ENCODE data around the genes FYTTD1 and RPL35A.

- PRO-cap: unidirectional peak, plus-strand start at chr3:196123310
- RAMPAGE, long total RNA: no peak
Observed at GRCh38 chr3:196122958-196123373, 41.1 kb upstream of the TFRC start.

DNA sequence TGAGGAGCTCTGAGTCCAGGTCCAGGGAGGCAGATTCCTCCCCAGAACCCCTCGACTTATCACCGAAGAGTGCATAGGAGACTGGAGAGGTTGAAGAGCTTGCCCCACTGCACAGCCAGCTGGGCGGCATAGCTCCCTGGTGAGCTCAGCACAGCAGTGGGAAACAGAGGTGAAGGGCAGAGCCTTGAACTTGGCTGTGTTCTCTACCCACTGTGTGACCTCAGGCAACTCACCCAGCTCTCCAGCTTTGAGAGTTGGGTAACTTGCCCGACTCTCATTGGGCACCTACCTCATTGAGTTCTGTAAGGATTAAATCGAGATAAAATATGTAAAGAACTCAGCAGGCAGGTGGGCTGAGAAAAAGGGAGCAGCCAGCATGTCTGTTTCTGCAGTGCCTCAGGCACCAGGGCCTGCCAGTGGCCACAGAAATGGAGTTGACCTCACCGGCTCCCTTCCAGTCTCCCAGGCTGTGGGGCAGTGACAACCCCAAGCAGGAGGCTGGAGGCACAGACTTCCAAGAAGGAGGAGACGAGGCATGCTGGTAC lies 54.1 kb upstream of the TFRC start:
- PRO-cap: no peak
- RAMPAGE, long total RNA: no peak

- PRO-cap: no peak
- RAMPAGE, long total RNA: no peak
Observed at GRCh38 chr3:196227234-196228374, 11.3 kb downstream of the SLC51A start.

DNA sequence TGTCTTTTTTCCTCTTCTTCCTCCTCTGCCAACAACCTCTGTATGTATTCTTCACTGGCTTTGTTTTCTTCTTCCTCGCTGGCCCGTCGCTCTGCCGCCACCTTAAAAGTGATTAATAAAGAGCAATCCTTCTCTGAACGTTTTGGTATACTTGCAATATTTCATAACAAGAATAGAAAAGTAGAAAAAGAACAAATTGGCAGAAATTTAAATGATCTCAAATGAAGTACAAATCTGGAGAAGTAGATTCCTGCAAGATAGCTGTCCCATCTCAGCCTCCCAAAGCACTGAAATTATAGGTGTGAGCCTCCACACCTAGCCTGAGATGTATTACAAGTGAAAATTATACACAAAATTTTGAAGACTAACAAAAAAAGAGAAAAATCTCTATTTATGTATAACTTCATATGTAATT lies 16.1 kb downstream of the RNF168 start:
- PRO-cap: no peak
- RAMPAGE, long total RNA: no peak

- PRO-cap: no peak
- RAMPAGE, long total RNA: no peak
Observed at GRCh38 chr3:196502822-196503371, 671 bp downstream of the RNF168 start.

GRCh38 chr3:196623747-196624093 lies 15.8 kb upstream of the NRROS start:
- PRO-cap: no peak
- RAMPAGE, long total RNA: no peak

DNA sequence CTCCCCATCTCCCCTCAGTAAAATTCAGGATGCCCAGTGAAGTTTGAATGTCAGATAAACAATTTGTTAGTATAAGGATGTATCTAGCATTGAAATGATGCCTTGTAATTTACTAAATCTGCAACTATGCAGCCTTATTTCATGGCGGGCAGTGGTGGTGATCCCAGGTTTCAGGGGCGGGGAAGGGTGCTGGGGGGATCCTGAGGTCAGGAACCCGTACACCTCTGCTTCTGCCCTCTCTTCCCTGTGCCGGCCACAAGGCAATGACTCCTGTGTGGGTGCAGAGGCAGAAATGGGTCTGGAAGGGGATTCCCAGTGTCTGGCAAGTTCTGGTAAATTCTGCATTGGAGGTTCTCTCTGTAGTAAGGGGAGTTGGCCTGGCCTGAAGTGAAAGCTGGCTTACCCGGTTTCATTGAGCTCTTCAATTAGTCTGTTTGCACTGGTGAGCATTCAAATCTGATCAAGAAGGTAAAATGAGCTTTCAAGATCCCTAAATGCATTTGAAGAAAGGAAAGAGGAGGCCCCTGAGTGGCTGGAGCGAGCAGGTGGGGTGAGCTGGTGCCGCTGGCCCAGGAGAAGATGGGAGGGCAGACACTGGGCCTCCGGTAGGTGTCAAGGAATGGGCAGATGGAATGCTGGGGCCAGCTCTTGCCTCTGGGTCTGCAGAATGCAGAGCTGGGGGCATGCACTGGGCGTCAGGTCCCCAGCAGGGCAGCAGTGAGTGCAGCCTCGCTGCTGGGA lies 13.6 kb downstream of the NRROS start:
- PRO-cap: no peak
- RAMPAGE, long total RNA: no peak

- PRO-cap: no peak
- RAMPAGE, long total RNA: no peak
Observed at GRCh38 chr3:196661235-196662002, 21.9 kb downstream of the NRROS start.

- PRO-cap: bidirectional peak, plus-strand start at chr3:196740419, minus-strand start at chr3:196740394; bidirectional peak, plus-strand start at chr3:196740671, minus-strand start at chr3:196740606; unidirectional peak, minus-strand start at chr3:196740731
- RAMPAGE, long total RNA: no peak
Observed at GRCh38 chr3:196740129-196740827, 621 bp downstream of the PAK2 start.

DNA sequence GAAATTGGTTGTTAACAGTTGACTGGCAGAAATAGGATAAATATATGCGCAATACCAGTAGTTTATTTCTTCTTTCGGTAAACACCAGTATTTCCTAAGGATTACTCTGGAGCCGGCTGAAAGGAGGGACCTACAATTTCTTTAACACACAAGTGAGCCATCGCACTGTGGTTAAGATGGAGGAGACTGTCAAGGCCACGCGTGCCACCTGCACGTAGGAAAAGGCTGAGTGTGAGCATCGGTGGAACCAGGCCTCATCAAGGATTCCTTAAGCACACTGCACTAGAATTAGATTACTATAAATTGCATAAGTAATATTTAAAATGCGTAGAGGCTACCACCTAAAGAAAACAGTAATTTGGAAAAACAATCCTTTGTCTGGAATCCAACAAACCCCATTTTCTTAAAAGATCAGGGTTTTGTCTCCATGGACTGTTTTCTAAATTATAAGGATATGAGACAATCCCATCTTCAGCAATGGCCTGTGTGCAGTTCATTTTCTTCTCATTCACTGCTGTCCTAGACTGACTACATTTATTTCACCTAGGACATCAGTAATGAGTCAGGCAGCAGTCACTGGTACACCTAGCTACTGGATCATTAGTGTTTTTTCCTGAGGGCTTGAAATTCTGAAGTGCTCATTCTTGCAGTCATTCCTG lies 8.7 kb upstream of the MELTF start:
- PRO-cap: no peak
- RAMPAGE, long total RNA: no peak

GRCh38 chr3:197085355-197086017 lies 55.9 kb upstream of the MELTF start:
- PRO-cap: no peak
- RAMPAGE, long total RNA: no peak

GRCh38 chr3:197183395-197184295 lies 114.8 kb downstream of the DLG1 start:
- PRO-cap: no peak
- RAMPAGE, long total RNA: no peak

GRCh38 chr3:197297033-197297397 lies 1.4 kb downstream of the DLG1 start:
- PRO-cap: unidirectional peak, plus-strand start at chr3:197297204
- RAMPAGE, long total RNA: no peak

- PRO-cap: no peak
- RAMPAGE, long total RNA: no peak
Observed at GRCh38 chr3:197487670-197488355, 68.0 kb downstream of the BDH1 start.

GRCh38 chr3:197498989-197500033 lies 56.5 kb downstream of the BDH1 start:
- PRO-cap: no peak
- RAMPAGE, long total RNA: no peak

- PRO-cap: no peak
- RAMPAGE, long total RNA: no peak
Observed at GRCh38 chr3:197546603-197546995, 9.2 kb downstream of the BDH1 start.

- PRO-cap: unidirectional peak, plus-strand start at chr3:197749674; bidirectional peak, plus-strand start at chr3:197749835, minus-strand start at chr3:197749695; bidirectional peak, plus-strand start at chr3:197750247, minus-strand start at chr3:197750250
- RAMPAGE, long total RNA: start-site peak on the plus strand at chr3:197749845-197749964, 432 and 74 reads in 2 replicates
Observed at GRCh38 chr3:197749598-197750549, at the start of gene FYTTD1. TSS of gene FYTTD1 (plus strand) at chr3:197749883.

- PRO-cap: unidirectional peak, minus-strand start at chr3:197856037
- RAMPAGE, long total RNA: no peak
Observed at GRCh38 chr3:197855509-197856243, 64.6 kb downstream of the LRCH3 start.

- PRO-cap: bidirectional peak, plus-strand start at chr3:197950193, minus-strand start at chr3:197949925; bidirectional peak, plus-strand start at chr3:197950594, minus-strand start at chr3:197950547; bidirectional peak, plus-strand start at chr3:197950718, minus-strand start at chr3:197950802
- RAMPAGE, long total RNA: start-site peak on the plus strand at chr3:197950173-197950260, 42,057 and 6,591 reads in 2 replicates
Observed at GRCh38 chr3:197949989-197950918, at the start of gene RPL35A. TSS of gene RPL35A (plus strand) at chr3:197950190.

GRCh38 chr3:198153014-198153571 lies 193.1 kb downstream of the LMLN start:
- PRO-cap: unidirectional peak, plus-strand start at chr3:198153471
- RAMPAGE, long total RNA: no peak

Data from GM23338 (cell line).